RPMI7951 (cell line): ENCODE measurements around a stretch of chr11.

DNA sequence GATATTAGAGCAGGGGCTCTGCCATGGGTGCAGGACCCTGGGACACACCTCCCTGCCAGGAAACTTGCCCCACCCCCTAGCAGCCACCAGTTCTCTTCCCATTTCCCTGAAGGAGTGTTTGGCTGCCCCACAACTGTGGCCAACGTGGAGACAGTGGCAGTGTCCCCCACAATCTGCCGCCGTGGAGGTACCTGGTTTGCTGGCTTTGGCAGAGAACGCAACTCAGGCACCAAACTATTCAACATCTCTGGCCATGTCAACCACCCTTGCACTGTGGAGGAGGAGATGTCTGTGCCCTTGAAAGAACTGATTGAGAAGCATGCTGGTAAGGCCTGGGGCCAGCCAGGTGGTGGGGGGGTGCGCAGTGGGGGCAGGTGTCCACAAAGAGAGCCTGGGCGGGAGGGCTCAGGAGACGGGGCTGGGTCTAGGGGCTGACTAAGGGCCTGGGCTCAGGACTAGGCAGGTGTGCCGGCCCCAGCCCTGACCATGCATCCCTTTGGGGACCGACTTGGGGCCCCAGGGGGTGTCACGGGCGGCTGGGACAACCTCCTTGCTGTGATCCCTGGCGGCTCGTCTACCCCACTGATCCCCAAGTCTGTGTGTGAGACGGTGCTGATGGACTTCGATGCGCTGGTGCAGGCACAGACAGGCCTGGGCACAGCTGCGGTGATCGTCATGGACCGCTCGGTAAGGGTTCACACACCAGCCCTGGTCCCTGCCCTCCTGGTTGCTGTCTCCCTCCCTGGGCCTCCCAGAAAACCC, 4.3 kb downstream of the NDUFV1 start:
- RAMPAGE, long total RNA = no peak

DNA sequence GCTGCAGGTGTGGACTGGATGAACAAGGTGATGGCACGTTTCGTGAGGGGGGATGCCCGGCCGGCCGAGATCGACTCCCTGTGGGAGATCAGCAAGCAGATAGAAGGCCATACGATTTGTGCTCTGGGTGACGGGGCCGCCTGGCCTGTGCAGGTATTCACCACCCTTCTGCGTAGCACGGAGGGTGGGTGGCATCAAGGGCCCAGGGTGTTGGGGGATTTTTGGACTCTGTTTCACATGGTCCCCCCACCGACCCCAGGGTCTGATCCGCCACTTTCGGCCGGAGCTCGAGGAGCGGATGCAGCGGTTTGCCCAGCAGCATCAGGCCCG, 5.3 kb downstream of the NDUFV1 start:
- RAMPAGE, long total RNA = no peak

- RAMPAGE, long total RNA = no peak
Measured at GRCh38 chr11:67627707-67628148, 2.0 kb downstream of the NUDT8 start.

- RAMPAGE, long total RNA = no peak
Measured at GRCh38 chr11:67629270-67629645, 479 bp downstream of the NUDT8 start.

DNA sequence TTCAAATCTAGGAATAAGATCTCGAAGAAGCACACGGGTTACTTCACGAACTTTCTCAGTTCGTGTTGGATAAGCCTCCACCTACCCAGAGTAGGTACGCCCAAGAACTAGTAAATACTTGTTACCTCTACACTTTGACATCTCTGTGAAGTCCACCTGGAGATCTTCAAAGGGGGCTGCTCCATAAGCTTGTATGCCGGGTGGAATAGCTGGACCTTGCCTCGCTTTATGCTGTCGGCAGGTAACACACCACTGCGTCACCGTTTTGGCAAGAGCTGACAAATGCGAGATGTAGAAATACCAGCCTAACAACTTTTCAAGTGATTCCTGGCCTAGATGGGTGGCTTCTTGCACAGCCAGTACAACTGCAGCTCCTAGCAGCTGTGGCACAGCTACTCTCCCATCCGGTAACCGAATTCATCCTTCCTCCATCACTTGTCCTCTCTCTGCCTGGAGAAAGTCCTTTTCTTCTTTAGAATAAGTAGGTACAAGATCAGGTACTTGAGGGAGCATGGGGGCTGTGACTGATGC, 155.4 kb downstream of the UNC93B1 start:
- RAMPAGE, long total RNA = no peak

- RAMPAGE, long total RNA = no peak
Measured at GRCh38 chr11:68003071-68003939, 592 bp downstream of the UNC93B1 start.

DNA sequence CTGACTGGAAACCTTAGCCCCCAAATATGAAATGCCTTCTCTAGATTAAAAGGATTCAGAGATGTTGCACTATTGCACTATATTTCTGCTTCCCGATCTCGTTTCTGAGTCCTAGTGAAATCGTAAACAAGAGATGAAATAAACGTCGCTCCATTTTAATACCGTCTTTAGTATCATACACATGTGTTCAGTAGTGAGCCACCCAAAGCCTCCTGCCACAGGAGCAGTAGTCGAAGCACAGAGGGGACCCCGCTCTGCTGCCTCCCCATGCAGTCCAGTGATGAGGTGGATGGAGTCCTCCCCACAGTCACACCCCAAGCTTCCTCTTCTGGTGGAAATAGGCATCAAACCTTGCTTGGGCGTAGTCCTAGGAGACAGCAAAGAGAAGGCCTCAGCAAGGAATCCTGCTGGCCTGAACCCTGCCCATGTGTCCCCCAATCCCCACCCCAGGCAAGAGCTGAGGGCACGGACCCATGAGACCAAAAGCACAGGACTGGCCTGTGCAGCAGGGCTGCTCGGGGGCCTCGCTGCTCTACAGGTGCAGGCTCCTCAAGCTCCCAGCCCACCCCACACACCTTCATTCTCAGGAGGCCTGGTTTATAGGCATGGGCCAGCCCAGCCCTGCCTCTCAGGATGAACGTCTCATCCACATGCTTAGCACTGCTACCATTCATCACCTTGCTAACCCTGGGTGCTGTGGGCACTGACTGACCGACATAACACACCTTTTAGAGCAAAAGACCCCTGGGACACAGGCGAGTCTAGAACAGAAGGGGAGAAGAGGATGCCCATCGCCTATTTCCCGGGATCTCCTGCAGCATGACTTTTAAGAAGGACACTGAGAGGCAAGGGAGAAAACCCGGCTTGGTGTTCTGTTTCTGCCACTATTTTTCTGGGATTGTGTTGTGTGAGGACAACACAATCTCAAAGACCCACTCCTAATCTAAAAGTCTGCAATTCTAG, 15.1 kb downstream of the TCIRG1 start:
- RAMPAGE, long total RNA = no peak

- RAMPAGE, long total RNA = no peak
Measured at GRCh38 chr11:68082295-68082920, 38.8 kb downstream of the CHKA start.

DNA sequence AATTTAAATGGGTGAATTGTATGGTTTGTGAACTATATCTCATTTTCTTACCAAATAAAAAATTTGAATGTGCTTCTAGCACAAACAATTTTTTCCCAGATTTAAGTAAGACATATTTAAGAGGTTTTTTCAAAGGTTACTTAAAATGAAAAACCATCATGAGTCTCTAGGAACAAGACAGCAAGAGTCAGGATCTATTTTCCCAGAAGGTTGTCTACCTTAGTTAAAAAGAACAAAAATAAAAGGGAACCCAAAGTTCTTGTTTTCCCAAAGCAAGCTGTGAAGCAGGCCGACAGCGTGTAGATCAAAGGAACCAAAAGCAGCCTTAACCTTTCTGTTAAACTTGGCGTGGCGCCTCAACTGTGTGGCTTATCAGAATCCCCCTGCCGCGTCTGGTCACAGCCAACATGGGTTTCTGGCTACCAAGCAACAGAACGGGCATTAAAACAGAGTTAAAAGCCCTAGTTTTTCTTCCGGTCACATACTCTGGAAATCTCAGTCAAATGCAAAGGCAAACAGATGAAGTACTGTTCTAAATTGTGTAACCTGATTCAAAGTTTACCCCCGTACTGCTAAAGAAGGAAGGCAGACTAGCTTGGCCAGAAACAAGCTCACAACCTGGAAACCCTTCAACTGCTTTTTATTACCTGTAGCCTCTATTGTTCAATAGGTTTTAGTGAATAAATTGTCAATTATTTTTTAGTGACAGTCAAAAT, 21.7 kb downstream of the CHKA start:
- RAMPAGE, long total RNA = no peak

- RAMPAGE, long total RNA = no peak
Measured at GRCh38 chr11:68159115-68159488, 37.9 kb upstream of the CHKA start.

GRCh38 chr11:68269492-68270011, 2.2 kb downstream of the C11orf24 start:
- RAMPAGE, long total RNA = no peak

DNA sequence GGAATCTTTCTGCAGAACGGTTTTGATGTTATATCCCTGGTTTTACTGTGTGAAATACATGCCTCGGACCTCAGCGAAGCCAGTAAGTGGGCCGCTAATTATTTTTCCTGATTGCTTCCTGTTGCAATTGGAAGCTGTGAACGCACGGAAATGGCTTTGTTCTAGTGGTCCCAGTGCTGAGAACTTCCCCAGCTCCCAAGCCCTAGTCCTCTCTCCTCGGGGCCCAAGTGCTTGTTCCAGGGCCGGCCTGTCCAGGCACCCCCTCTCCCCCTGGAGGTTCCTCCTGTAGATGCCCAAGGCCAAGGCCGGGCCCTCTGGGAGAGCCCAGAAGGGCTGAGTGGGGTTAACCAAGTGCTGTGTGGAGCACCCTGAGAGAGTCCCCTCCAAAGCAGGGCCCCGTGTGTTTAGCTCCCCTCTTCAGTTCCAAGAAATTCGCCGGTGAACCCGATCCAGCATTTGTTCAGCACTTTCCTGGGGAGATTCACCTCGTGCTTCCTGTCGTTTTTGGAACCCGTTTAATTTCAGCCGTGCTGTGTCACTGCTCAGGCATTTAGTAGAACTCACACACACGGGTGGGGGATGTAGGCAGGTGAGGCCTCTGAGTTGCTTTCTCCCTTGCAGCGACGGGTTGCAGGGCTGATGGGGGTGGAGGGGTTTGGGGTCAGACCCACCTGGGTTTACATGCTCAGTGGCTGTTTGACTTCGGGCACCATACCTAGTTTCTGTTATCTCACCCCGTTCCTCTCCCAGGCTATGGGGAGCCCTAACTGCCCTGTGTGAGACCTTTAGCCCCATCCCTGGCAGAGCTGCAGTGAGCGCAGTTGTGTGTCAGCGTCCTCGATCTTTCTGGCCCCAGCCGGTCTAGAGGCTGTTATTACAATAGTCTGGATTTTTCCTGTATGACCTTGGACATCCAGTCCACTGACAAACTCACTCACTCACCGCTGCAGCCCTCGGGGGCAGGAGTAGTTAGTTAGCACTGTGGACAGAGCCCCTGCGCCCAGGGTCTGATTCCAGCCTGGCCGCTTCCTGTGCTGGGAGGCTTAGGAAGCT, 2.4 kb downstream of the LRP5 start:
- RAMPAGE, long total RNA = no peak

DNA sequence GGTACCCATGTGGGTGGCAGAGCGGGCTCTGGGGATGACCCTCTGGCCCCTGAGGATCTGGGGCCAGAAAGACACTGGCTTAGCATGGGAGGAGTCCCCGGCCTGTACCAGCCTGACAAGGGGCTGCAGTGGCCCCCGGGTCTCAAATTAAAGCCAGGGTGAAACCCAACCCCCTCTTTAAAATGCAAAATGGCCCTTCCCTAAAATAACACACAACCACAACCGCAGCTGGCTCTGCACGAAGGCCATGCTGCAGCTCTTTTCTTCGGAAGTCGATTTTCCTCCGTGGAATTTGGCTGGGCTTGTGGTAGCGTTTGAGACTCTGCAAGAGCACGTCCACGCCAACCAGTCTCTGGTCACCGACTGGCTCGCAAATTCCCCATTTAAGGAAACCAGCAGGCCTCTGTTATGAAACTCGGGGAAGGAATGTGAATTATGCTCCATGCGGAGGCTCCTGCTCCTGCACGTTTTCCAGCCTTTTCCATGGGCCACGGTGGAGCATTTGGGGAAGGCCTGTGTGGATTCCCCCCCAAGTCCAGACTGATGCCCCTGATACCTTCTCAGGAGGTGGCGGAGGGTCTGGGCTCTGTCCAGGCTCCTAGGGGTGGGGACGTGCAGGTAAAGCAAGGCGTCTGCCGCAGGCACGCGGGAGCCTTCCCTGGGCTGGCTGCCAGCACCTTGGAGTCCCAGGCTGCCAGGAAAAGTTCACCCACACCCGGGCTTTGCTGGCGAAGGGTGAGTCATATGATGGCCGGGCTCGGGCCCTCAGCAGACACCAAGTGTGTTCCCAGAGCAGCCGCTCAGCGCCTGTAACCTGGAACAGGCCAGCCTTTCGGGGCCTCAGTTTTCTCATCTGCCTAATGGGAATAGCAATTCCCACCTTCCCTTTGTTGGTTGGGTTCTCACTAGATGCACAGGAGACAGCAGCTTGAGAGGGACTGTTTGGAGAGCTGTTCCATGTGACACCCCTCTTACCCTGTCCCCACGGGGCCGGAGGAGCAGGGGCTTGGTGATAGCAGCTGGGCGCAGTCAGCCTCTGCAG, 41.9 kb downstream of the LRP5 start:
- RAMPAGE, long total RNA = no peak

DNA sequence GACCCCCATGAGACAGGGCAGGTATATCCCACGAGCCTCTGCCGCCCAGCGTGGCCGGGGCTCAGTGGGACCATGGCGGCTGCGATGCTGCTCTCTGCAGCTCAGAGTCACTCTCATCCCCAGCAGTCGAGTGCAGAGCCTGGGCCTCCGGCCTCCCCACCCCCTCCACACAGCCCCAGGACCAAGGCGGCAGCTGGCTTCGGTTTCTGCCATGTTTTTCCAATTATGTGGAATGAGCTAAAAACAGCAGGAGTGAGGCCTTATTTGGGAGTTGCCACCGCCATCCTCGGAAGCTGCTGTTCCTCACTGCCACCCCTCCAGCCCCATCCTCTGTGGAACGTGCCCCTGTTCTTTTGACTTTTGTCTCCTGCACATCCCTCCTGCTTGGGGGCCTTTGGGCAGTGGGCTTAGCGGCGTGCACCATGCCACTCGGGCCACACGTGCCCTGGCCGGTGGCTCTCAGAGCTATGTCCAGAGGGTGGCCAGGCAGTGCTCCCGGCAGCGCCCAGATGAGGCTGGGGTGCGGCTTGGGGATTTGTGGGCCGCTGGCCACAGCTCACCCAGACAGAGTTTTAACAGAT, 61.2 kb downstream of the LRP5 start:
- RAMPAGE, long total RNA = no peak

DNA sequence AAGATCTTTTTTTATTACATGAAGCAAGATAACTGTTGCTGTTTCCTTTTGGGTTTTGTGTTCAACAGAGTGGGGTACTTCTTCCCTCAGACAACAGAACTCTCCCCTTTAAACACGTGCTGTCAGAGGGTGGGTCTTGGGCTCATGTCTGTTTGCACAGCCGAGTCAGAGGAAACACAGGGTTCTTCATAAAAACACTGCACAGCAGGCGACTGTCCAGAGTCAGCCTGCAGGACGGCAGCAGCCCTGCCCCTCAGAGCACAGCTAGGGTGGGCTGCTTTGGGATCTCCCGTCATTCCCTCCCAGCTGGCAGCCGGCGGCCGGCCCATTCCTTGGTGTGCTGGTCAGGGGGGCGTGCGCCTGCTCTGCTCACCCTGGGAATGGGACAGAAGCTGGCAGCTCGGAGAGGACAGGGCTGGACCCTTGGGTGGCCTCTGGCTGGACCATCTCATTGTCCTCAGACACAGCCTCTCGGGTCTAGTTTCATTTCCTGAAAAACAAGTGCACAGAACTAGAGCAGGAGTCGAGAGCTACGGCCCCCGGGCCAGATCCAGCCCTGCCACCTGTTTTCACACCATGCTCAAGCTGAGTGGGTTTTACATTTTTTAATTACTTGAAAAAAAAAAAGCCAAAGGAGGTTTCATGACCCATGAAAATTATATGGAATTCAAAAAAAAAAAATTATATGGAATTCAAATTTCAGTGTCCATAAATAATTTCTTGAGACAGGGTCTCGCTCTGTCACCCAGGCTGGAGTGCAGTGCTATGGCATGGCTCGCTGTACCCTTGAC, 62.3 kb upstream of the PPP6R3 start:
- RAMPAGE, long total RNA = no peak

GRCh38 chr11:68425603-68426207, 34.8 kb upstream of the PPP6R3 start:
- RAMPAGE, long total RNA = no peak

GRCh38 chr11:68445487-68446080, 15.0 kb upstream of the PPP6R3 start:
- RAMPAGE, long total RNA = no peak

GRCh38 chr11:68581456-68581809, 102.9 kb upstream of the GAL start:
- RAMPAGE, long total RNA = no peak

- RAMPAGE, long total RNA = no peak
Measured at GRCh38 chr11:68616536-68617287, 67.6 kb upstream of the GAL start.

DNA sequence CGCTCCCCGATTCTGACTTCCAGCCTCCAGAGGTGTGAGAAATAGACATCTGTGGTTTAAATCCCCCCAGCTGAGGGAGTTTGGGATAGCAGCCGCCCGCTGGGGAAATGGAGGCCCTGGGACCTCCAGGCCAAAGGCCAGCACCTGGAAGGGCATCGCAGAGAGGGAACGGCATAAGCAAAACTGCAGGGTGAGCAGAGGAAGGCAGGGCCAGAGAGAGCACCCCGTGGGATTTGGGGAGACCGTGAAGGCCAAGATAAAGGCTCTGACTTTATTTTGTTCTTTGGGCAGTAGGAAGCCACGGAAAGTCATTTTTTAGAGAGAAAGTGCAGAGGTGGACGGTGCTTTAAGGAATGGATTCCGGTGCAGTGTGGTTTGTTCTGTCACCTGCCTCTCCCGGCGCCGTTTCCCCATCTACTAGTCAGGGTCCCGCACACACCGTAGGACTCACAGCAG, 23.8 kb upstream of the GAL start:
- RAMPAGE, long total RNA = no peak